Mononuclear cell (primary cell): ENCODE measurements around a stretch of chr15.

DNA sequence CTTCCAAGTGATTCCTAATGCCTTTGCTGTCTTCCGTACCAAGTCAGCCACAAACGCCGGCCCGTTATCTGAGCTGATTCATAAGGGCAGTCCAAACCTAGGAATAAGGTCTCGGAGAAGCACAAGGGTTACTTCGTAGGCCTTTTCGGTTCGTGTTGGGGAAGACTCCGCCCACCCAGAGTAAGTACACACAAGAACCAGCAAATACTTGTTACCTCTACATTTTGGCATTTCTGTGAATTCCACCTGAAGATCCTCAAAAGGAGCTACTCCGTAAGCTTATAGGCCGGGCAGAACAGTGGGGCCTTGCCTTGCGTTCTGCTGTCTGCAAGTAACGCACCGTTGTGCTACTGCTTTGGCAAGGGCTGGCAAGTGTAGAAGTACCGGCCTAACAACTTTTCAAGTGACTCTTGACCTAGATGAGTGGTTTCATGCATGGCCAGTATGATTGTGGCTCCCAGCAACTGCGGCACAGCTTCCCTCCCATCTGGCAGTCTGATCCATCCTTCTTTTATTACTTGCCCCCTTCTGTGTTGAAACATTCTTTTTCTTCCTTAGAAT is 6.3 kb upstream of the DNAAF4 start:
- RRBS = 77% methylated on average over 1 of the region's 16 CpGs

- RRBS = no CpG with 5 or more reads among the region's 57 CpGs
Measured at GRCh38 chr15:55587507-55588051, 566 bp downstream of the PYGO1 start.

DNA sequence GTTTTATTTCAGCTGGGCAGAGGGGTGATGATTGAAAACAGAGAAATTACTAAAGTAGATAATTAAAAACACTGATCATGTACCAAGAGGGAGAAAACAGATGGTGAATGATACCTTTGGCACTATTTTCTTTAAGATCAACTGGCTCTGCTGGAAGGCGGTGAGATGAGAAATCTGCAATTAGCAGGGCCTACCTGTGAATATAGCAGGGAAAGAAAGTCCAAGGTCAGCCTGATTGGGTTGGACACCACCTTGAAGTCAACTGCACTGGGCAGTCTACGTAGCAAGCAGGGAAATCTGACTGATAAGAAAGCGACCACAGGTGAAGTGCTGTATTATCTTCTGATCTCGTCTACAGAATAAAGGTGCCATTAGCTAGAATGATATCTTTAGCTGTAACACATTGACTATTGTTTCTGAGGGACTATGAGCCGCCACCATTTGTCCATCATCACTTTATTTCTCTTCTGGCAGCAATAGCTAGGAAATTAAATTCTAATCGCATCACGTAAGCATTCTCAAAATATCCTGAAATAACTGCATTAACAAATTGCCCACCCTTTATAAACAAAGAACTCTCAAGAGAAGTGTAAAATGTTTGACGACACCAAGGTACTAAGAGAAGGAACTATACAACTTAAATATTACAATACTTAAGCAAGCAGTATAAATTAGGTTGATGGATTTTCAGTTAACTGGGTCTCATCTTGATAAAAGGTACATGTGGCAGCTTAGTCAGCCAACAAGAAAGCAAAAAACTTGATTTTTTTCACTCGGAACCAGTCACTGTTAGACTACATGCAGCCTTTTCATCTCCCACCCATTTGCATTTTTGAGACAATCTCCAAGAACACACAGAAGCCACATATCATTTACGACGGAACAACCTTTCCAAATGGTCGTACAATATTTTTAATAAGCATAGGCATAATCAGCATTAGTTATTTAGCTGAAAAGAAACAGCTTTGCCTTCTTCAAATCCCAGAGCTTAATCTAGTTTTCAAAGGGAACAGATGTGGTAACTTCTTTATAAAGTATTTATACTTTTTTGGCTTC is 1.3 kb downstream of the NEDD4 start:
- RRBS = no CpG with 5 or more reads among the region's 12 CpGs

DNA sequence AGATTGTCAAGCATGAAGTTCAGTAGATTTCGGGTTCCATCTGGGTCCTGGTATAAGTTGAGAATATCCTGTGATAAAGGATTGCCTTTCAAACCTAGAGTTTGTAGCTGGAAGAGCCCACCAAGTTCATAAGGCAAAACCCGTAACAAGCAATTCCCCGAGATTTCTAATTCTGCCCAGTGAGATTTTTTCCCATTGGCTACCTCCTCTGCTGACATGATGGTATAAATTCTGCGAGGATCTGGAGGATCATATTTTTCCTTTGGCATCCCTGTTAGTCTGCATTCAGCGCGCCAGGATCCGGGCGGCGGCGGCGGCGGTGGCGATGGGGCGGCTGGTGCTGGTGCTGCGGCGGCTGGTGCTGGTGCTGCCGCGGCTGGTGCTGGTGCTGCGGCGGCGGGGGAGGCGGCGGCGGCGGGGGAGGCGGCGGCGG is 13.5 kb upstream of the NEDD4 start:
- RRBS = no CpG with 5 or more reads among the region's 28 CpGs

DNA sequence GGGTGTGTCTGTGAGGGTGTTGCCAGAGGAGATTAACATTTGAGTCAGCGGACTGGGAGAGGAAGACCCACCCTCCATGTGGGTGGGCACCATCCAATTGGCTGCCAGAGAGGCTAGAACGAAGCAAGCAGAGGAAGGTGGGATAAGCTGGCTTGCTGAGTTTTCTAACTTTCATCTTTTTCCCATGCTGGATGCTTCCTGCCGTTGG is 25.7 kb upstream of the NEDD4 start:
- RRBS = no CpG with 5 or more reads among the region's 3 CpGs

GRCh38 chr15:56043193-56043824 is 49.9 kb upstream of the NEDD4 start:
- RRBS = no CpG with 5 or more reads among the region's 5 CpGs

DNA sequence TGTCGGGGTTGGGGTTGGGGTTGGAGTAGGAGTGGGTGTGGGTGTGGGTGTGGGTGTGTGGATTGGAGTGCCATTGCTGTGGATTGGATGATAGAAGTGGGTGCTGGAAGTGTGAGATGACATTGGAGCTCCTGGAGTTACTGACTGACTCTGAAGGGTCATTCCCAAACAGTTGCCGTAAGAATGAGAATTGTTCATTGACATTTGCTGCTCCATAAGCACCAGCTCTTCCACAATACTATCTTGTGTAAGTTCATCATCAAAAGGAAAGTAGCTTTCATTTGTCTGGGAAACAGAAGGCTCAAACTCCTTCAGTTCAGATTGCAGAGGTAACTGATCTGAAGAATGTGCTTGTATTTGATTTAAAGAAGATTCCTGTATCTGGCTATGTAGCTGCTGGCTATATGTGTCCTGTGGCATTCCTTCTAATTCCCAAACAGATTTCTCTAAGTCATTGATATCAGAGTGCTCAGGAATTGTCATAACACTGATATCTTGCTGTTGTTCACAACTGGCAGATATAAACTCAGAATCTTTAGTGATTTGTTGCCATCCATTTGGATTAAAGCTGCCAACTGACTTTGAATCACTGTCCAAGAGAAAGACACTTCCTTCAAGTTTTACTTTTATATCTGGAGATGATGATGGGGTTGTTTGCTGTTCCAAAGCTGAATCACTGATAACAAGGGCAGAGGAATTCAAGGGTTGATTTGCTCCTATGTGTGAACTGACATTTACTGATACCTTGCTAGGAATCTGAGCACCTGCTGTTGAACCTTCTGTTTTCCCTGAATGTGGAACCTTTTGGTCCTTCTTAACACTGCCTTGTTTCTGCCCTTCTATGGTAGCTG is 101.6 kb upstream of the NEDD4 start:
- RRBS = no CpG with 5 or more reads among the region's 2 CpGs

- RRBS = no CpG with 5 or more reads among the region's 1 CpG
Measured at GRCh38 chr15:56099185-56099677, 105.8 kb upstream of the NEDD4 start.

- RRBS = no CpG with 5 or more reads among the region's 7 CpGs
Measured at GRCh38 chr15:56443406-56443932, 21.5 kb downstream of the MNS1 start.

DNA sequence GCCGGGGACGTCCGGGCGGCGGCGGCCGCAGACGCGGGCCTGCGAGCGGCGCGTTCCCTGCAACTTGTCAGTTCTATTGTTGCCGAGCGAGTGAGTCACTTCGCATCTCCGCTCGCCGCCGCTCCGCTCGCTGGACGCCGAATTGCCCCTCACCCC is 810 bp downstream of the TCF12 start:
- RRBS = 4% methylated on average over 1 of the region's 24 CpGs

GRCh38 chr15:57141552-57142137 is 223.2 kb downstream of the TCF12 start:
- RRBS = no CpG with 5 or more reads among the region's 11 CpGs

GRCh38 chr15:57152148-57152607 is 224.1 kb upstream of the CGNL1 start:
- RRBS = no CpG with 5 or more reads among the region's 1 CpG

- RRBS = 95% methylated on average over 2 of the region's 16 CpGs
Measured at GRCh38 chr15:57312331-57313184, 63.7 kb upstream of the CGNL1 start.

- RRBS = 4% methylated on average over 19 of the region's 54 CpGs
Measured at GRCh38 chr15:57376618-57377510, 559 bp downstream of the CGNL1 start.

- RRBS = no CpG with 5 or more reads among the region's 4 CpGs
Measured at GRCh38 chr15:57380746-57381322, 4.5 kb downstream of the CGNL1 start.

DNA sequence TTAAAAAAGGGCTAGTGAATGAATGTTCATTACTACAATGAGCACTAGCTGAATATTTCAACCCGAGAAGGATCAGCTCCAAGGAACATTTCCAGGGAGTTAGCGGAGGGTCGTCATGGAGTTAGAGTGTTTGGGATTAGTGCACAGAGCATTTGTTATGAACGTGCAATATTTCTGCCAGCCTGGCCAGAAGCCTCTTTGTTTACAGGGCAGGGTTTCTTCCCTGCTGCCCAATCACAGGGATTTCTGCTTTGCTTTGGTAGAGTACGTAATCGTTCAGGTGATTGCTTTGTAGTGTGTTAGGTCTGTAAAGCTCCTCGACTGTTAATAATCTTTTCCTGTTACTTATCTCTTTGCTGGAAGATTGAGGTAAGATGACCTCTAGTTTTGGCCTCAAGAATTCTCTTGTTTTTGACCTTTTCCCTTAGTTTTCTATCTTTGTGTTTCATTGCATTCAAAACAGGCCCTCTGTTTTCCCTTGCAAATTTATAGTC is 6.0 kb downstream of the CGNL1 start:
- RRBS = no CpG with 5 or more reads among the region's 7 CpGs

DNA sequence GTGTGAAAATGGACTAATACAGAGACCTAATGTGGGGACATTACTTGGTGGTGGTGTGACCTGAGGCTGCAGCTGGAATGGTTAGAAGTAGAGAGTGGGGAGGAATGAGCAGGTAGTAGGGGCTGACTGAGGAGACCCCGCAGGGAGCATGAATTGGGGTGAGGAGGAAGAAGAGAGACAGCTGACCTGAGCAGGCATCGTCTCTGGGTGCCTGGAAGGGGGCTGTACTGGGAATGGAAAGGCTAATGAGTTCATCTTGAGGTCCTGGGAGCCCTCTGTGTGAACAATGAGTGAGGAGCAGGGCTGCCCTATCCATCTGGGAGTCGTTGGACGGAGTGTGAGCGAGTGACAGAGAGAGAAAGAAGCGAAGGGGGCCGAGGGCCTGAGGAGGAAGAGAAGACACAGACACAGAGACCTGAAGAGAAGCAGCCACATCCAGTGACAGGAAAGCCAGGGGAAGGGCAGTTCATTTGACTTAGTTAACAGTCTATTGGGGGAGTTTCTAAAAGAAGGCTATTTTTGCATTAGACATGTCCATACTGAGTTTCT is 92.8 kb downstream of the CGNL1 start:
- RRBS = no CpG with 5 or more reads among the region's 7 CpGs

GRCh38 chr15:57477563-57478637 is 101.6 kb downstream of the CGNL1 start:
- RRBS = no CpG with 5 or more reads among the region's 9 CpGs

DNA sequence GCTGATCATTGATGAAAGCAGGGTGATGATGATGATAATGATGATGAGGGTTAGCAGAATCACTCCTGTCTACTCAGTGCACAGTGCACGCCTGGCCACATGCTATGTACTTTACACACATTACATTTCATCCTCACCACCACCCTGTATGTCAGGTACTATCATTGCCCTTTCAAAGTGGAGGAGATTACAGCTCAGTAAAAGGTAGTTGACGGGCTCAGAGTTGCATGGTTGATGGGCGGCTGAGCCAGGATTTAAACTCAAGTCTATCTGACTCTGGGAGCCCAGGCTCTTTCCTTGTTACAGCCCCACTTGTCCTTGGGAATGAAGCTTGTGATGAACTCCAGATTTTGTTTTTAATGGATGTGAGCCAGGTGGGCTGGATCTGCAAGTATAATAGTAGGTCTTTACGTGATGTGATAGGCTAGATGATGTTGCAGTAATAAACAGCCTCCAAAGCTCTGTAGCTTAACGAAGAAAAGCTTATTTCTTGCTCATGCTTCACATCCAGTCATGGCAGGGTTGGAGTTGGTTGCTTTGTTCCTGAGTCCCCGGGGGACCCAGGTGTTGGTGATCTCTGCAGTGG is 87.5 kb upstream of the MYZAP start:
- RRBS = no CpG with 5 or more reads among the region's 6 CpGs

DNA sequence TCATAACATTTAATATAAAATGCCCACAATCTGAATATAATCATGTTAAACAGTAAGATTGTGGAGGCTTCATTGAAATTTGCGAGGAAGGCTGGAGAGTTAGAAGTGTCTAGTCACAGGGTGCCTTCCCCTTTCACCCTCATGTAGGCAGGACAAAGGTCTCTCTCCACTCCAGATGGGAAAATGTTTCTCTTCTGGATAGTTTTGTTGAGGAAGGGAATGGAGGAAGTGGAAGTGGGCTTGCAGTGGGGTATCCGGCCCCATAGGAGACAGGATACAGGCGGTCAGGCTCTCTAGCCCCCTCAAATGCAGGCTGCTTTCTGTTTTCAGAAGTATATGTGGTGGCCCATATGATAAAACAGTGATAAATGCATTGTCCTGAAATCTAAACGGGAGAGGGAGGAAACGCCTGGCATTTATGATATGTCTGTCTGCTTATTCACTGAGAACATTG is 13.3 kb upstream of the MYZAP start:
- RRBS = no CpG with 5 or more reads among the region's 5 CpGs